ENCODE measurements around the gene SPAST.

- RRBS: no CpG with 5 or more reads among the region's 4 CpGs
Observed at GRCh38 chr2:30622249-30622854, 175.3 kb downstream of the LCLAT1 start.

- RRBS: no CpG with 5 or more reads among the region's 5 CpGs
Observed at GRCh38 chr2:30872101-30872444, 64.8 kb upstream of the CAPN13 start.

DNA sequence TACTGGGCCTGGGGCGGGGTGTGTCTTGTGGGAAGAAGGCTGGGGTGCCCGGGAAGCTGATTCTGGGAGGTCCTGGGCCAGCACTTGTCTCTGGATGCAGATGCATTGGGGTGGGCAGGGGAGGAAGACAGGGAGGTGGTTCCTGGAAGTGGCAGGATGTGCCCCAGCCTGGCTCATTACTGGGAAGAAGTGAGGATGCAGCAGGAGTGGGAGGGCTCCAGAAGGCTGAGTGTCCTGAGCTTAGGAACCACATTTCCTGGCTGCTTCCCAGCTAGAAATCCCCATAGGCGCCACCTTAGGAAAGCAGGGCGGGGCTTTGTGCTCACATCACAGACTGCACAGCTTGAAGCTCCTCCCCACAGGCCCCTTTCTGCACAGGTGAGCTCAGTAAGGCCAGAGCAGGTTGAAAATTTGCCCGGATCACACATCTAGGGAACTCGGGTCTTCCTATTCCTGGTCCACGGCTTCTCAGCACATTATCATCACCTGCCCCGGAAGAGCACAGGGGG, 19.8 kb downstream of the EHD3 start:
- RRBS: 96% methylated on average over 4 of the region's 8 CpGs

- RRBS: no CpG with 5 or more reads among the region's 2 CpGs
Observed at GRCh38 chr2:31319256-31319528, 85.2 kb downstream of the EHD3 start.

DNA sequence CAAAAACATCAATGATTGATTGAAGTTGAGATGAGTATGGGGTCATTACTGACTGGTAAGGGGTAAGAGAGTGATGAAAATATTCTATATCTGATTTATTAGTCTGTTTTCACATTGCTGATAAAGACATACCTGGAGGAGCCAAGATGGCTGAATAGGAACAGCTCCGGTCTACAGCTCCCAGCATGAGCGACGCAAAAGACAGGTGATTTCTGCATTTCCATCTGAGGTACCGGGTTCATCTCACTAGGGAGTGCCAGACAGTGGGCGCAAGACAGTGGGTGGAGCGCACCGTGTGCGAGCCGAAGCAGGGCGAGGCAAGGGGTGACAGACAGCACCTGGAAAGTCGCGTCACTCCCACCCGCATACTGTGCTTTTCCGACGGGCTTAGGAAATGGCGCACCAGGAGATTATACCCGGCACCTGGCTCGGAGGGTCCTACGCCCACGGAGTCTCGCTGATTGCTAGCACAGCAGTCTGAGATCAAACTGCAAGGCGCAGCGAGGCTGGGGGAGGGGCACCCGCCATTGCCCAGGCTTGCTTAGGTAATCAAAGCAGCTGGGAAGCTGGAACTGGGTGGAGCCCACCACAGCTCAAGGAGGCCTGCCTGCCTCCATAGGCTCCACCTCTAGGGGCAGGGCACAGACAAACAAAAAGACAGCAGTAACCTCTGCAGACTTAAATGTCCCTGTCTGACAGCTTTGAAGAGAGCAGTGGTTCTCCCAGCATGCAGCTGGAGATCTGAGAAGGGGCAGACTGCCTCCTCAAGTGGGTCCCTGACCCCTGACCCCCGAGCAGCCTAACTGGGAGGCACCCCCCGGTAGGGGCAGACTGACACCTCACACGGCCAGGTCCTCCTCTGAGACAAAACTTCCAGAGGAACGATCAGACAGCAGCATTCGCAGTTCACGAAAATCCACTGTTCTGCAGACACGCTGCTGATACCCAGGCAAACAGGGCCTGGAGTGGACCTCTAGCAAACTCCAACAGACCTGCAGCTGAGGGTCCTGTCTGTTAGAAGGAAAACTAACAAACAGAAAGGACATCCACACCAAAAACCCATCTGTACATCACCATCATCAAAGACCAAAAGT, 82.0 kb upstream of the XDH start:
- RRBS: no CpG with 5 or more reads among the region's 31 CpGs

GRCh38 chr2:31849330-31849900, 161.4 kb downstream of the MEMO1 start:
- RRBS: no CpG with 5 or more reads among the region's 5 CpGs

DNA sequence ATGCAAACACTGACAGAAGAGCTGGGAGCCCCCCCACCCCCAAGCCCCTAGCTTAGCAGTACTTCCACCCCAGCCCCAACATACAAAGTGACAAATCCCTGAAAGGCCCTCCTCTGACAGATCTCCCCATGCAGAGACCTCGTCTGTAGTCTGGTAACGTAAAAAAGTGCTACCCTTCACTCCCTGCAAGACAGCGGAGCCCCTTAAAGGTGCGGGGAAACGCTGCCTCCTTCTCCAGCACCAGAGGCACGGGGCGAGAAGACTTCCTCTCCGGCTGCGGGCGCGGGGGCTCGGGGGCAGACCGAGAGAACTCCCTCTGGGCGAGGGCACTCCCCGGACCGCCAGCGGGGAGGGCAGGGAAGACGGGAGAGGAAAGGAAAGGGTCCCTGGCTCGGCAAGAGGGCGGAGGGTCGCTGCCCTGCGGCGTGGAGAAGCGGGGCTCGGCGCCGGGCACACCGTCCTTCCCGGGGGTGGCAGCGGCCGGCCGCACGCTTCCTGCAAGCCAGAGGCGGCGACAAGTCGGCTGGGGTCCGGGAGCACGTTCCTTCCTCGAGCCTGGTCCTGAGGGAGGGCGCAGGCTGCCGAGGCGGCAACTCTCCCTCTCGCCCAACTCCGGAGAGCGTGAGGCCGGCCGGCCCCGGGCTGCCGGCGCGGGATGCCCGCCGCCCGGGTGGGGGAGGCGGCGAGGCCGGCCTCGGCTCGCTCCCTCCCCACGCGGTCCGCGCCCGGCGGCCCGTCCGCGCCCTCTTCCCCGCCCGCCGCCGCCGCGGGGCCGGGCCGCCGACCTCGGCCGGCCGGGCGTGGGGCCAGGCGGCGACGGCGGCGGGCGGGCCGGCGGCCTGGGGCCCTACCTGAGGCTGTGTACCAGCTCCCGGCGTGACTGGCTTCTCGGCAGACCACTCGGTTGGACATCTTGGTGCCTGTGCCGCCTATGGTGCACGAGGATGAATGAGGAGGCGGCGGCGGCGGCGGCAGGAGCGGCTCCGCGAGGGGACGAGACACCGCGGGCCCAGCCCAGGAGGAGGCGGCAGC, 1.2 kb downstream of the MEMO1 start:
- RRBS: 2% methylated on average over 49 of the region's 107 CpGs

GRCh38 chr2:32063213-32064365, at the start of gene SPAST:
TSS of gene SPAST (plus strand) at chr2:32063556.
- RRBS: 1% methylated on average over 17 of the region's 118 CpGs

DNA sequence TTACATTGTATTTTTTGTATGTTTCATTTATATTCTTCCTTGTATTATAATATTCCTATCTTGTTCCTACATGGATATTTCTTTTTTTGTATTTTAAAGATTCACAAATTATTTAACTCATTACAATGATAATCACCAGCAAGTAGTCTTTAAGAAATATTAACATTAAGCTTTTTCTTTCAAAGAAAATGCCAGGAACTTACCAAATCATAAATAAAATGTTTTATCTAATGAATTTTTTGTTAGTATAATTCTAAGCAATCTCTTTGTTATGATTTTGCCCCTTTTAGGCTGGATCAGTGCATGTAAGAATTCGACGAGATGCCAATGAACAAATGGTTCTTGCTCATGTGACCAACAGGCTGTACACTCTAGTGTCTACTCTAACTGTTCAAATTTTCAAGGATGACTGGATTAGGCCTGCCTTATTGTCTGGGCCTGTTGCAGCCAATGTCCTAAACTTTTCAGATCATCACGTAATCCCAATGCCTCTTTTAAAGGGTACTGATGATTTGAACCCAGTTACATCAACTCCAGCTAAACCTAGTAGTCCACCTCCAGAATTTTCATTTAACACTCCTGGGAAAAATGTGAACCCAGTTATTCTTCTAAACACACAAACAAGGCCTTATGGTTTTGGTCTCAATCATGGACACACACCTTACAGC, 44.6 kb downstream of the NLRC4 start:
- RRBS: no CpG with 5 or more reads among the region's 3 CpGs

DNA sequence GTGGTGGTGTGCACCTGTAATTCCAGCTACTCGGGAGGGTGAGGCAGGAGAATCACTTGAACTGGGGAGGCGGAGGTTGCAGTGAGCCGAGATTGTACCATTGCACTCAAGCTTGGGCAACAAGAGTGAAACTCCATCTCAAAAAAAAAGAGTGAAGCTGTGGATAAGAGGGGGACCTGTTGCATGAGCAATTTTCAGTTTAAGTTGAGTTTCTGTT, 40.4 kb downstream of the BIRC6 start:
- RRBS: no CpG with 5 or more reads among the region's 3 CpGs

DNA sequence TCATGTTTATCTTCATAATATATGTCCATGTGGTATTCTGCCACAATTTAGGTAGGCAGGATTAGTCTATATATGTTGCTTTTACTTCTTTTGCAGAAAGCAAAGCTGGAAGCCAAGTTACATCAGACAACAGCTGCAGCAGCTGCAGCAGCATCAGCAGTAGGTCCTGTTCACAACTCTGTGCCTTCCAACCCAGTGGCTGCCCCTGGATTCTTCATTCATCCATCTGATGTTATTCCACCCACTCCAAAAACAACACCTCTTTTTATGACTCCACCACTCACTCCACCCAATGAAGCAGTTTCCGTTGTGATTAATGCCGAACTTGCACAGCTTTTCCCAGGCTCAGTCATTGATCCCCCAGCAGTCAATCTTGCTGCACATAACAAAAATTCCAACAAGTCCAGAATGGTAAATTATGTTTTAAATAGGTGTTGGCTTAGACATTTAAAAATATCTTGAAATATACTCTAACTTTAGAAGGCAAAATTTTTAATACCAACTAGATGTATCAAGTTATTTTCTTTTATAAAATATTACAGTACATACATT, 107.7 kb downstream of the BIRC6 start:
- RRBS: no CpG with 5 or more reads among the region's 2 CpGs

GRCh38 chr2:32926736-32927366, 19.9 kb upstream of the LTBP1 start:
- RRBS: no CpG with 5 or more reads among the region's 4 CpGs

DNA sequence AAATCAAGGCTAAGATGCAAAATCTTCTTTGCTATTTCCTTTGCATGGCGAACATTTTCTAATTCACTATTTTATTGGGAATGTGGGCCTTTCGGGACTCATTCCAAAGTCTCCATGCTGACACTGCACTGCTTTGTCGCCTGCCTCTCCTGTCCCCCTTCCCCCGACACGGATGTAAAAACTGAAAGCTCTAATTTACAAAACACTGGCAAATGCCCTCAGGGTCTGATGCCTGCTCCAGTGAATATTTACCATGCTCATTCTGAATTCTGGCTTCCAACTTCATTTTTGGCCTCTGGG, 14.8 kb upstream of the LTBP1 start:
- RRBS: no CpG with 5 or more reads among the region's 5 CpGs

- RRBS: no CpG with 5 or more reads among the region's 5 CpGs
Observed at GRCh38 chr2:33052038-33052388, 105.3 kb downstream of the LTBP1 start.

DNA sequence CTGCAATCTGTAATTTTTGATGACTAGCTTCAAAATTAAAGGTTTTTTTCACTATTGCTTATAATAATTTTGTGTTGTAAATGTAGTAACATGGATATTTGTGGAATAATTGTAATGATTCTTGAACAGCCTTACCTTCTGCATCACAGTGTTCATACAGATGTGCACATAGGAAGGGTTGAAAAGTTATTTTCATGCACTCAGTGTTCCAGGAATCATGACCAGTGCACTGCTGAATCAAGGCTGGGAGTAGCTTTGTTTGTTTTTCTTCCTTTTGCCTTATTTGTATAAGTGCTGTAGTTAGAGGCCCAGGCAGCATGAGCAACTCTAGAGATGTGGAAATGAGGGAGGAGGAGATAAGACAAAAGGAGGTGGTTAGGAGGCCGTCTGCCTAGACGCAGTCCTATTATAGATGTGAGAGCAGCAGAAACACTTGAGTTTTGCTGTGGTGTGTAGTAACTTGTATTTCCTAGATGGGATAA, 264.4 kb upstream of the RASGRP3 start:
- RRBS: no CpG with 5 or more reads among the region's 2 CpGs

GRCh38 chr2:33292862-33293497, 183.5 kb upstream of the RASGRP3 start:
- RRBS: no CpG with 5 or more reads among the region's 13 CpGs

- RRBS: no CpG with 5 or more reads among the region's 7 CpGs
Observed at GRCh38 chr2:33336296-33336871, 140.1 kb upstream of the RASGRP3 start.

DNA sequence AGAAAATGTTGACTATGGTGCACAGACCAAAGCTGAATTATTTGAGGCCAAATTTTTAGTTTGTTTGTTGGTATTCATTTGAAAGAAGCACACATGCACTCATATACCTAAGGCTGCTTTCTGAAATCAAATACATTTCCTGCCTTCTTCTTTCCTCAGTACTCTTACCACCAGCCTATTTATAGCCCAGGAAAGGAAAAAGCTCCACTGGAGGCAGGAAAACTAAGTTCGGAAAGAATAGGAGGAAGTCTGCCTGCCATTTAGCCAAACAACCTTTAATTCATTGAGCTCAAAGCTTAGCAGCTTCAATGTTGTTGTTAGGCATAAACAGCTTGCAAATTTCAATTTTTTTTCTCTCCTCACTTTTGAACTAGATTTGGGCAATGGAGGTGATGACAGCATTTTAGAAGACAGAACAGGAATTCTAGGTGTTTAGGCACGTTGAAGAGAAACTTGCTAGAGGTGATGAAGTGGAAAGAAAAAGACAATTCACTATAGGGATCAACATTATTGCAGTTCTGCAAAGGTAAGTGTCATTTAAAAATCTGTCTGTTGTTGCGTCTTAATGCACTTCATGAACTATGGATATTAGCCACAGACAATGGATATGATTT, 40.3 kb upstream of the RASGRP3 start:
- RRBS: no CpG with 5 or more reads among the region's 3 CpGs

DNA sequence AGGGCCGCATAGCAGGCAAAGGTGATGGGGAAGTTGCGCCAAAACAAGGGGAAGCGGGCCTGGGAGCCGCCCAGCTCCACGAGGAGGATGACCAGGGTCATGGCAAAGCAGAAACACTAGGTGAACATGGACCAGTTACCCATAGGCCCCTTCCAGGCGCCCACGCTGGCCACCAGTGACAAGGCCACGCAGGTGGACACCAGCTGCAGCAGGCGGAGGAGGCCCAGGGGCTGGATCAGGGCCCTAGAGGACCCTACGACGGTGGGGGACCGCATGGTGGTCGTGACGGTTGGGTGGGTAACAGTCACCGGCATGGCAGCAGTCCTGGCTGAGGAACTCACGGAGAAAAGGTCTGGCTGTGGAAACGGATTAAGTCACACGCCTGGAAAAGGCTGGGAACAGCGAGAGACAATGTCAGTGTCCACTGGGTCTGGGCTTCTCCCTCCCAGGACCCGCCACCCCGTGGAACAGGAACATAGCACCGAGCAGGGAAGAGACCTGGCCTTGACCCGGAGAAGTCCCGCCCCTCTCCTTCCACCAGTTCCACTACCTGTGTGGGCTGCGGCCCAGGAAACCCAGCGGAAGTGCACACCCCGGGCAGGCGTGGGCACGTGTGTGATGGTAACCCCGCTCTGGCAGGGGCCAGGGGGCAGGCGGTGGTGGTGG, 128.7 kb upstream of the FAM98A start:
- RRBS: 96% methylated on average over 5 of the region's 31 CpGs